SUDHL5 (cell line): ENCODE results near the genes IL36RN and CCDC93.

DNA sequence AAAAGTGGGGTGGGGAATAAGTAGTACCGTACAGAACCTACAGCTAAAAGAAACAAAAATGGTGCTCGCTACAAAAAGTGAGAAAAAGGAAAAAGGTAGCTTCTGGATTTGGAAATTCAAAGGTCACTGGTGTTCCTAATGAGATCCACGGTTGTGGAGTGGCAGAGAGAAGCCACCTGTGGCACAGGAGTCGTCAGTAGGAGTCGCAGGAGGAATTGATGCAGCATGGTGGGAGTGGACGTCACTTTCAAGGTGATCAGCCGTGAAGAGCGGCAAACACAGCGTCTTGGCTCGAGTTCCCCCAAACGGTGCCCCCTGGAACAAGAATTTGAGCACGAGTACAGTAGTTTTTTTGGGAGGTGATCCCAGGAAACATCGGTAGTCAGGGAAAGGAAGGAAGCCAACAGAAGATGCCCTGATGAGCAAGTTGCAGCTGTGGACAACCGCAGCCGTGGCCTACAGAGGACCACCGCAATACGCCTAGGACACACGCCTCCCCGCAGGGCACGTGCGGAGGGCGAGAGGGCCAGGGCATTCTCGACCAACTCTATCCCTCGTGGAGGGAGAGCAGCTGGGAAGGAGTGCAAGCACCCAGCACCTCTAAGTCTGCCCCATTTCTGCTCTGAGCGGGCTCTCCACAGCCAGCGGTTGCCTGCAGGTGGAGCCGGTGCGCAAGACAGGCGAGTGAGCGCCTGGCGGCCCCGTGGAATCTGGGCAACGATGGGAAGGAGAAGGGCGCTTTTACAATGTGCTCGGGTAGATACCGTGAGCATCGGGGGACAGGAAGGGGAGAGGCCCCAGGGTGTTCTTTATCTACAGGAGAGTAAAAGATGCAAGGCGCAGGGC is 1.2 kb upstream of the TTL start:
- PRO-cap, result unidirectional peak, plus-strand start at position 550 of the sequence; bidirectional peak, plus-strand start at position 706 of the sequence, minus-strand start at position 619 of the sequence

DNA sequence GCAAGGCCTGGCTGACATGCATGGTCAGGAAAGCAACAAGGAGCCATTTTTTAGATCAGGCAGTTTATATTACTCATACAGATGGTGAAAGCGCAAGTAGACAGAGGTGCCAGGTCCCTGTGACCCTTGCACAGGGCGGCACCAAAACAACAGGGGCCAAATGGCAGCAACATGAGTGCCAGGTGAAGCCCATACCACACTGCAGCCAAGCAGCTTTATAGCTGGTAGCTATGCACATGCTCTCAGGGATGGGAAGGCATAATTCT is 22.2 kb downstream of the CHCHD5 start:
- PRO-cap, result no peak

GRCh38 chr2:112627326-112627979 is 18.3 kb upstream of the SLC20A1 start:
- PRO-cap, result no peak

DNA sequence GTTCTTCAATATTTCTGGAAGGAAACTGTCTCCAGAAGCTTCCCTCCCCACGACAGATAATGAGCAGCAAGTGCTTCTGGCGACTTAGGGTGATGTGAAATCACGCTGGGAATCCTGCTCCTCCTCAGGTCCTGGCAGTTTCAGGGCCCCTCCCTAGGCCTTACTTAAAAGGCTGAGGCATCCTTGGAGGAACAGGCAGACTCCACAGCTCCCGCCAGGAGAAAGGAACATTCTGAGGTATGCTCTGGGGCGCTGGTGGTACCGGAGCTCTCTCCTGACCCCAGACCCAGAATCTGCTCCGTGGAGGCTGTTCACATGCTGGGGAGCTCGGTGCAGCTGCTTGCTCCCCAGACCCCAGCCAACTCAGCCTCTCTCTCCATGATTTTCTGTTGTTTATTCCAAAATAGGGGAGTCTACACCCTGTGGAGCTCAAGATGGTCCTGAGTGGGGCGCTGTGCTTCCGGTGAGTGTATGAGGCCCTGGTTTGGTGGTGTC is at the start of gene IL36RN:
Gene IL36RN, plus strand, starts transcription at position 194 of the 495 bp plus-strand sequence.
- PRO-cap, result no peak

GRCh38 chr2:113182464-113183629 is 9.1 kb downstream of the PSD4 start:
- PRO-cap, result no peak

DNA sequence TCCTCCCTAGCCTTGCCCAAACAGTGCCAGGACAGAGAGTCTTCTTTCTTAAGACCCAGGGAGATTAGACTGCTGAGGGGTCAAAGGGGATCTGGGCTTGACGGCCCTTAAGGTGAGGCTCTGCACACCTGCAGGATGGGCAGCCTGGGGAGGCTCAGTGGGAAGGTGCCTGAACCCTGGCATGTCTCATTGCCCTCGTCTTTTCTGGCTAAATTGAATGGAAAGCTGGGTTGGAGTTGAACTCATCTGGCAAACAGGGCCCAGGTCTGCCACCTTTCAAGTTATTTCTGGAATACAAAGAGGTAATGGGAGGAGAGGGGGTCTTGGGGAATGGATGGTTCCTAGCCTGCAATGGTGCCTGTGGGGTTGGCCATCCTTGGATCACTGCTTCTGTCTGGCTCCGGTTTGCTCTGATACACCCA is 45.2 kb downstream of the PSD4 start:
- PRO-cap, result no peak

GRCh38 chr2:113263400-113263803 is 15.3 kb downstream of the PAX8 start:
- PRO-cap, result no peak

DNA sequence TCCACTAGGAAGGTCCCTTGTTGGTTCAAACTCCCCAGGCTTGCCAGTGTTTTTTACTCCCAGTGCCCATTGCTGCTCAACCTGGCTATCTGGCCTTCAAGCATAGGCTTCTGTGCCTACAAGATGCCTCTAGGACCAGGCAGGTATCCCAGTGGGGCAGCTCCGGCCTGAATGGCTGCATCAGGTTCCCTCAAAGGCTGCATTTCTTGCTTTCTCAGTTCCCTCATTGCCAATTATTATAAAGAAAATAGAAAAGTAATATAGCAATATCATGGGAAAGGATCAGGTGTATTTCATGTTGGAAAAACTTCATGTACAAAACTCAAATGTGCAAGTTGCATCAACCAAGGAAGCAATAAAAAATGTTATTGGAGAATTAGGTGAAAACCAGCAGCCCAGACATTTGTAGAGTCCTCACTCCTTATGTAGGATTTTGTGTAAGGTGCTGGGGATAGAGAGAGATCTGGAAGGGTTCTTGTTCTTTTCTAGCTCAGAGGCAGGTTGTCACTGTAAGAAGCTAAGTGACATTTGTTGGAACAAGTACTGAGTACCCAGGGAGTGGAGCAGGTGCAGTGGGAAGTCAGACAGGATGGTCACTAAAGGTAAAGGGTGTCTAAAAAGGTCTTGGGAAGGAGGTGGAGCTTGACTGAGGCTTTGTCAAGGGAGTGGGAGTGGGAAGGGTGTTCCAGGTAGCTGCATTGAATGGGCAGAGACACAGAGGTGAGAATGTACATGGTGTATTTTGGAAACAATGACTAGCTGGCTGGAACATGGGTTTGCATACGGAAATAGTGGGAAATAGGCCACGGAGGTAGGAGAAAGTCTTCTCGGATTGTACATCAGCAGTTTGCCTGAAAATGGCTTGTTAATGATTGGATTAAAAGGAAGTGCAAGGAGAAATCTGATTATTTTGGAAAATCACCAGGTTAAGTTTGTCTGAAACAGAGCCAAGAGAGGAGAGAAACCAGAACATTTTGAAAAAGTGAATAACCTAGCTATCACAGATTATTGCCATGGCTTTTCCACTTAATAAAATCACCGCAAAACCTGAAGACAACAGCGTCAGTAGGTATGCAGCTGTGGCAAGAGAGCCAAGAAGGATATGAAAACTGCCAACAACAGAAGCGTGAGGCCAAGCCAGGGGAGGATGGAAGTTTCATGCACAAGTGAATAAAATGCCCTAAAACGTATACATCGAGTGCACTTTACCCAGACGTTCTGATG is 14.2 kb downstream of the PAX8 start:
- PRO-cap, result no peak

- PRO-cap, result no peak
These were observed 64.0 kb upstream of the PAX8 start for GRCh38 chr2:113342718-113343137.

GRCh38 chr2:113626504-113626894 is 567 bp upstream of the RABL2A start:
- PRO-cap, result unidirectional peak, plus-strand start at chr2:113626799

DNA sequence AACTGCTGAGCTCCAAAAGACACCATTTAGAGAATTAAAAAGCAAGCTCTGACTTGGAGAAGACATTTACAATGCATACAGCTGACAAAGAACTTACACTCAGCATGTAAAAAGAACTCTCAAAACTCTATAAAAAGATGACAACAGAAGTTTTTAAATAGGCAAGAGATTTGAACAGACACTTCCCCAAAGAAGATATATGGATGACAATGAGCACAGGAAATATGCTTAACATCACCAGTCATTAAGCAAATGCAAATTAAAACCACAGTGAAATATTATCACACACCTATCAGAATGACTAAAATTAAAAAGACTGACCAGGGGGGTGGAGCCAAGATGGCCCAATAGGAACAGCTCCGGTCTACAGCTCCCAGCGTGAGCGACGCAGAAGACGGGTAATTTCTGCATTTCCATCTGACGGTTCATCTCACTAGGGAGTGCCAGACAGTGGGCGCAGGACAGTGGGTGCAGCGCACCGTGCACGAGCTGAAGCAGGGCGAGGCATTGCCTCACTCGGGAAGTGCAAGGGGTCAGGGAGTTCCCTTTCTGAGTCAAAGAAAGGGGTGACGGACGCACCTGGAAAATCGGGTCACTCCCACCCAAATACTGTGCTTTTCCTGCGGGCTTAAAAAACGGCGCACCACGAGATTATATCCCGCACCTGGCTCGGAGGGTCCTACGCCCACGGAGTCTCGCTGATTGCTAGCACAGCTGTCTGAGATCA is 28.9 kb downstream of the RABL2A start:
- PRO-cap, result bidirectional peak, plus-strand start at position 410 of the sequence, minus-strand start at position 197 of the sequence

- PRO-cap, result no peak
These were observed 40.9 kb upstream of the ACTR3 start for GRCh38 chr2:113849038-113849429.

- PRO-cap, result no peak
These were observed 53.4 kb downstream of the ACTR3 start for GRCh38 chr2:113942928-113944036.

DNA sequence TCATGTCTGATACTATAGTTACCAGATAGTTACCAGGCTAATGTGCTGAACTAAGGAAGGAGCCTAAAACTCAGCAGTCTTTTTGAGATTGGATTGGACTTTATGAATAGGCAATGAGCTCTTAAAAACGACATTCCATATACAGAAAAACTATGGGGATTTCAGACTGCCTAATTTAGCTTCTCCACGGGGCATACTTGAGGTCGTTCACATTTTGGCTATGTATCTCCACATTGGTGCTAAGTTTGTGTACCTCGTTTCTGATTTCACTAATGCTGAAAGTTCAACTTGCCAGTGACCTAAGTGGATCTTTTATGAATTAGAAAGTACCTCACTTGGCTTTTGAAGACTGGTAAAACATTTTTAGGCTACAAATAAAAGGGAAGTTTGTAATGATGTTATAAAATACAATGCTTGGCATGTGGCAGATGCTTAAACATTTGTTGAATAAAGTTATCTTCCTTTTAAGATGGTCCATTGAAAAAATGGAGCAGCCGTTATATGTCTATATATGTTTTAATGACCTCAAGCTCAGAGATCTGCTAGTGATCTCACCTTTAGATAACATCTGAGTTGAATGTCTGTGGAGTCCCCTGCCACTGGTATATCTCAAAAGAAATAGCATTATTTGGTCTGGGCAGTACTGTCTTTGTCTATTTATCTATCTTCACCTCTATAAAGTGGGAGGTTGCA is 73.5 kb downstream of the ACTR3 start:
- PRO-cap, result no peak

GRCh38 chr2:113963910-113964790 is 74.3 kb downstream of the ACTR3 start:
- PRO-cap, result no peak

- PRO-cap, result no peak
These were observed 1679.3 kb upstream of the DDX18 start for GRCh38 chr2:116135238-116135574.

GRCh38 chr2:117205332-117205819 is 609.1 kb upstream of the DDX18 start:
- PRO-cap, result no peak

DNA sequence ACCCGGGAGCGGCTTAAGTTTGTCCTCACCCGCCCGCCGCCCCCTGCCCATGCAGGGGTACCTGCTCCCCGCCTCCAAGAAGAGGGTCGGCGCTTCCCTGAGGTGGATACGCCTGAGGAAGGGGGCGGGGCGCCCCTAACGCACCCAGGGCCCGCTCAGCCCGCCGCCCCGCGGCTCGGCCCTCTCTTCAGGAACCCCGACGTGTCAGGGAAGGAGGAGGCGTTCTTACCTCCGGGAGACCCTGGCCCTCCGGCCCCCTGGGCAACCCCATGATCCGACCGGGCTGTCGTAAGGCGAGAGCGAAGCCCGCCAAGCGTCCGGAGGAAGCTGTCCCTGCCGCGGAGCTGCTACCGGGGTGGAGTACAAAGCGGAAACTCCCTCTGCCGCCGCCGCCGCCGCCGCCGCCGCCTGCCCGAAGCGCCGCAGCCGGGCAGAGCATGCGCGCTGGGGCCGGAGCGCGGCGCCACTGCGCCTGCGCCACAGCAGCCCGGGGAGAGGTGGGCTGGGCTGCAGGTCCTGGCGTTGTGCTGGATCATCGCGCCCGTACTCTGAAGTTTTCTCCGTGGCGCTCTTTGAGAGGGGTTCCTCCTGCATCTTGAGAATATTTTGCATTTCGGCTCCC is at the start of gene CCDC93:
Gene CCDC93, minus strand, starts transcription at position 346 of the 622 bp plus-strand sequence.
- PRO-cap, result bidirectional peak, plus-strand start at position 493 of the sequence, minus-strand start at position 346 of the sequence

DNA sequence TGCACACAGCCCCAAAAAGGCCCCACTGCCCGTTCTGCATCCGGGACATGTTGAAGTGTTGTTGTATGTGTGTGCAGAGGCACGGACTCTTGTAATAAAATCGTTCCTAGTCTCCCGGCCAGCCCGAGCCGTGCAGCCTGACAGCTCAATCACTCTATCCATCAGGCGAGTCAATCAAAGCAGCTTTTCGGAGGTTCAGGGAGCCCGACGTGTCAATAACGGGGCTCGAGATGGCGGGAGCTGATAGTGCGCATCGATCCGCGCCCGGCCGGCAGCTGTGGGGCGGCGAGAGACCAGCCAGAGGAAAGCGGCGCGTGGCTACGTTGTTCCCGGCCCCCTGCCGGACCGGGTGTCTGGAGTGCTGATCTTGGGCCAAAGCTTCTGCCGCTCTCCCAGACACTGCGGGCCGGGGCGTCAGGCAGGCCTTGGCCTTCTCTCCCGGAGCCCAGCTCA is 2.5 kb downstream of the EN1 start:
- PRO-cap, result no peak

DNA sequence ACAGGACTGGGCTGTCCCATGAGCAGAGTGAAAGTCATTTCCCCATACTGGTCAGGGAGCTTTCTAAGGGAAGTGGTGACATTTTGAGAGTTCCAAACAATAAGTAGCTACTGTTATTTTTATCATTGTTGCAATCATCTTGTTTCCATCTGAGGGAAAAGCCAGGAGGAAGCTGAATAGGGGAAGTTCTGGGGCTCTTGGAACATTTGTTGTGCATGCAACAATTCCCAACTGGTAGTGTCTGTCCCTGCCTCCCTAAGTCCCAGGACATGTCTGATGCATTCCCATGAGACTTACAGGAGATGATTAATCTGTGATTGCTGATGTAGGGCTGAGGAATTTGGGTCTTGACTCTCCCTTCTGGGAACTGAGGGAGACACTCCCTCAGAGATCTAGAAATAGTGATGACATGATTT is 28.2 kb upstream of the MARCO start:
- PRO-cap, result no peak